GM19239 (cell line): ENCODE measurements around a stretch of chr2.

GRCh38 chr2:64252608-64253046, 108.4 kb upstream of the PELI1 start:
- RRBS = no CpG with 5 or more reads among the region's 9 CpGs

DNA sequence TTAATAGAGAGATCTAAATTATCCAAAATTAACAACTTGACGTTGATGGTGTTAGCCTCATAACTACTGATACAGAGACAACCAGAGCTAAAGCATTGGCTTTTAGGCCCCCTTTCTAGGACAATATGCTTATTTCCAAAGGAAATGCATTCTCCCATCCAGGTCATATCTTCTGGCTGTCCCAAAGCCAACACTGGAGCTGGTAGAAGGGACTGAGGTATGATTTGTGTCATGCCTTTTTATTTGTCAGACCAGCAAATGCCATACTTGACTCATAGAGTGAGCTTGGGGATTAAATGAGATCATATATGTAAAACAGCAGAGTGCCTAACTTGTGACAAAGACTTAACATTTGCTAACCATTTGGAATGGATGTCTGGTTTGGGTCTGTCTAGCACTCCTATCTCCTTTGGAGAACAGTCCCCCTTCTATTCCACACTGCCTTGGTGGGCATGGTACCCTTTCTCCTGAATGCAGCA, 128.6 kb upstream of the LGALSL start:
- RRBS = no CpG with 5 or more reads among the region's 1 CpG

DNA sequence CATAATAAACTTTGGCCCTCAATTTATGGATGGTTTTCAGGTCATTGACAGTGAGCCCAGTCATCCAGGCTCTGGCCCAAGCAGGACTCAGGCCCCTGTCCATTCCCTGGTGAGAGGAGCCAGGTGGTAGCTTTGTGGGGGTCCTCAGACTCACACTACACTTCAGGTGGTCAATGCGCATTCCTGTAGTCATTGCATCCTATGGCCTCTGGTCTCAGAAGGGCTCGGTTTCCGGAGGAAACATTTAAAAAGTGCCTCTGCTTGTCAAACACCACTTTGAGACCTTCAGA, 20.2 kb downstream of the LGALSL start:
- RRBS = no CpG with 5 or more reads among the region's 3 CpGs

DNA sequence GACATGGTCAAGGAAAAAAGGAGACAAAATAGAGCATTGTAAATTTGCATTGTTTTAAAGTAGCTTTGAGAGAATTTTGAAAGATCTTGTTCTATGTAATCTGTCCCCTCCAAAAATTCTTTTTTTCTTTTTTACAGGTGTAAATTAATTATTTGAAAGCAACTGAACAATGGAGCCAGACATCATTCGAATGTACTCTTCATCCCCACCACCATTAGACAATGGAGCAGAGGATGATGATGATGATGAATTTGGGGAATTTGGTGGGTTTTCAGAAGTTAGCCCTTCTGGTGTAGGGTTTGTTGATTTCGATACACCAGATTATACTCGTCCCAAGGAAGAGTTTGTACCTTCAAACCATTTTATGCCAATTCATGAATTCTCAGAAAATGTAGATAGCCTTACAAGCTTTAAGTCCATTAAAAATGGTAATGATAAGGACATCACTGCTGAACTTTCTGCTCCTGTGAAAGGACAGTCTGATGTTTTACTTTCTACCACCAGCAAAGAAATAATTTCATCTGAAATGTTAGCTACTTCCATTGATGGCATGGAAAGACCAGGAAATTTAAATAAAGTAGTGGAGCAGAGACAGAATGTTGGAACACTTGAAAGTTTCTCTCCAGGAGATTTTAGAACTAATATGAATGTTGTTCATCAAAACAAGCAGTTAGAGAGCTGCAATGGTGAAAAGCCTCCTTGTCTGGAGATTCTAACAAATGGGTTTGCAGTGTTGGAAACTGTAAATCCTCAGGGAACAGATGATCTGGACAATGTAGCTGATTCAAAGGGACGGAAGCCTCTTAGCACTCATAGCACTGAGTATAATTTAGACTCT, 27.4 kb downstream of the AFTPH start:
- RRBS = no CpG with 5 or more reads among the region's 4 CpGs

GRCh38 chr2:64607857-64608470, 45.7 kb downstream of the SERTAD2 start:
- RRBS = no CpG with 5 or more reads among the region's 15 CpGs

GRCh38 chr2:64627787-64628115, 26.0 kb downstream of the SERTAD2 start:
- RRBS = no CpG with 5 or more reads among the region's 5 CpGs

- RRBS = no CpG with 5 or more reads among the region's 9 CpGs
Measured at GRCh38 chr2:64628763-64629383, 24.8 kb downstream of the SERTAD2 start.

DNA sequence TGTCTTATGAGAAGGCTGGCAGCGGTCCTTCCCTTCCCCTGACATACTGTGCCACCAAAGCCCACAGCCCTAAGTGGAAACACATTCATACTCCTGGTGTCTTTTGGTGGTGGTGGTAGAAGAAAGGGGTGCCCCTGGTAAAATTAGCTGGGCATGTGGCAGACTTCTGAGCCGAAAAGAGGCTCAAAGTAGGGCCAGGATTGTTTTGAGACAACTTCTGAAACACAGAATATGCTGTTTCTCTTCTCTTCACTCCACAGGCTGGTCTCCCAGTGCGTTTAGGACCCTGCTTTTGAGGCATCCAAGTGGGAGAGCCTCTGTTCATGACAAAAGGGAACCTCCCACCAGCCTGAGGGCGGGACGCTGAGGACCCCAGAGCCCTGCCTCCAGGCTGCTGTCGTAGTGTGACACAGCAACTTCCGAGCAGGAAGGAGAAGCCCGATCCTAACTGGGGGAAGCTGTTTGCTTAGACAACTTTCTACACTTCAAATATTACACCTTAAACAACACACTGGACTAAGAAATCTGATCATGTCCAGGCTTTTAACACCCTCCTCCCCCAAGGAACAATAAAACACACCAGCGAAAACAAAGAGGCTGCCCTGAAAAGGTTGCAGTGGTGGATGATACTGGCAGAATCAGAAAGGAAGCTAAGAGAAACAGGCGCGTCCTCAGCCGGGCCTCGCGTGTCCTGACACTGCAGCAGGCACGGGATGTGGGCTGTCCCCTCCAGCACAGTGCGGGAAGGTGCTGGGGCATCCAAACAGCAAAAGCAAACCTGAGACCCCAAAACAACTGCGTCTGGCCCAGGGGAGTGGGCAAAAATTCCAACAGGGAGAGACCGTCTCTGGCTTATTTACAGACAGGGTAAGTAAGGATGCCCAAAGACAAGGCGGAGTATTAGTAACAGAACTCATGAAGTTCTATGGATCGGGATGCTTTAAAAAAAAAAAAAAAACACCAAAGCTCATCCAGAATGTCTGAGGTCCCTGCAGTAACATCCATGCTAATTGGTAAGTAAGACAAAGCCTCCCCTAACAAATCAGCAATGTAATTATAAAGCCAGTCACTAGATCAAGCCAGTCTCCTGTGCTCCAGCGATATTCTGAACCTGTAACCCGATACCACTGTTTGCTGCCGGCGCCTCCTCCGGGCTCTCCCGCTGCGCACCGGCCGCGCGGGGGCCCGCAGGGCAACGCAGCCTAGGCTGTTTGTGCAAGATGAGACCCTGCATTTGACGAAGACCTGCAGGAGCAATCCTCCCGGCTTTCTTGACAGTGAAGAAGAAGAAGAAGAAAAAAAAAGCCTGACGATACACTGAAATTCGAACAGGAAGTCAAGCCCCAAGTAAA, 9.1 kb downstream of the SERTAD2 start:
- RRBS = under 1% methylated on average over 8 of the region's 37 CpGs

DNA sequence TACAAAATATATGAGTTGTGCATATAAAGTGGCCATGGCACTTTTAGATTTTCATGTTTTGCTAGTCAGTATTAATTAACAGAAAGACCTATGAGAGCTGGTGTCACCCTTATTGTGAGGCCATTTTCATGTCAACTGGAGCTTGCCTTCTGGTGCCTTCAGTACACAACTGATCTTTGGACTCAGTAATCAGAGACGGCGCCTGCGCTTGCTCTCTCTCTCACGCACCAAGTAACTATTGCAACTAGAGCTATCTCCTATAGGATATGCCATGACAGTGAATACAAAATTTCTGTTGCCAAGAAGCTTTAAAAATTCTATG, 3.0 kb downstream of the SERTAD2 start:
- RRBS = no CpG with 5 or more reads among the region's 4 CpGs

GRCh38 chr2:64651536-64651936, 2.2 kb downstream of the SERTAD2 start:
- RRBS = no CpG with 5 or more reads among the region's 4 CpGs

- RRBS = no CpG with 5 or more reads among the region's 3 CpGs
Measured at GRCh38 chr2:64679644-64680136, 26.0 kb upstream of the SERTAD2 start.

GRCh38 chr2:64731594-64732143, 78.0 kb upstream of the SERTAD2 start:
- RRBS = no CpG with 5 or more reads among the region's 5 CpGs

DNA sequence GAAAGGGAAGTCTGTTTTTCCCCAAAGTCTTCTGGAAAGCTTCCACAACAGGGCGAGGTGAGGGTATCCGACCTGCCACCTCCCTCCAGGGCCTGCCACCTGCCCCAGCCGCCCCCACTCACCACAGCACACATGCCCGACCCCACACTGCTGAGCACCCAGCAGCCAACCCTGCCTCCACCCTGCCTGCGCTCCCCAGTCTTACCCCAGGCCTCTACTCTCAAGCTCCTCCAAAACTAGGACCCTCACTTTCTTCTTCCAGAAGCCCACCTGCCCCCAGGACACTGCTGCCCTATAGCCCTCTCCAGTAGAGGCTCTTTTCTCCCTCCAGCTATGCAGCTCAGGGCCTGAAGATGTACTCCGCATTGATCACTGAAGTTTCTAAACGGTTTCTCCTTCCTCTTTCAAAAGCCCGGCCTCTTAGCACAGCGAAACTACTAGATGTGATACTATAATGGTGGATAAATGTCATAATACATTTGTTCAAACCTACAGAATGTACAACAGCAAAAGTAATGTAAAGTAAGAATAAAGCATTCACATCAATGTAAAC, 128.8 kb upstream of the SLC1A4 start:
- RRBS = no CpG with 5 or more reads among the region's 9 CpGs

GRCh38 chr2:64866713-64867240, 122.4 kb upstream of the SLC1A4 start:
- RRBS = no CpG with 5 or more reads among the region's 12 CpGs

DNA sequence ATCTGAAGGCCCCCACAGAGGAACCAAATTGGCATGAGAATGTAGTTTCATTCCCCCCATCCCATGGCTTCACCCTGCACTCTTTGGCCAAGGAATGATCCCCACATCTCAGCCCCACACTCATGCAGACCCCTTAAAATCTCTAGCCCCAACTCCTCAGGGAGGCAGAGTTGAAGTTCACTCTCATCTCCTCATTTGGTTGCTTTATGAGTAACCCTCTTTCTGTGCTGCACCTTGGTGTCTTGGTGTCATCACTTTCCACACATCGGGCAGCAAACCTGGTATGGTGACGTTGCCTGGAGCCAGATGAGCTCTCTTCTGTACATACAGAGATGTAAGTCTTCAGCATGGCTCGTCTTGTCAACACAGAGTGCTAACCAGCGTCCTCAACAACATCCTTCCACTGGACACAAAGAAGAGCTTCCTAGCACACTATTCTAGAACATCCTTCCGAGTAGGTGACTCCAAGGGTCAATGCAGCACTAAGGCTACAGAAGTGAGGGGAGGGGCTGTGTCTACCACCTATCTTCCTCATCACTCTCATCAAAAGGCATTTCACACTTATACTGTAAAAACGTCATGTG, 108.3 kb upstream of the SLC1A4 start:
- RRBS = no CpG with 5 or more reads among the region's 6 CpGs

DNA sequence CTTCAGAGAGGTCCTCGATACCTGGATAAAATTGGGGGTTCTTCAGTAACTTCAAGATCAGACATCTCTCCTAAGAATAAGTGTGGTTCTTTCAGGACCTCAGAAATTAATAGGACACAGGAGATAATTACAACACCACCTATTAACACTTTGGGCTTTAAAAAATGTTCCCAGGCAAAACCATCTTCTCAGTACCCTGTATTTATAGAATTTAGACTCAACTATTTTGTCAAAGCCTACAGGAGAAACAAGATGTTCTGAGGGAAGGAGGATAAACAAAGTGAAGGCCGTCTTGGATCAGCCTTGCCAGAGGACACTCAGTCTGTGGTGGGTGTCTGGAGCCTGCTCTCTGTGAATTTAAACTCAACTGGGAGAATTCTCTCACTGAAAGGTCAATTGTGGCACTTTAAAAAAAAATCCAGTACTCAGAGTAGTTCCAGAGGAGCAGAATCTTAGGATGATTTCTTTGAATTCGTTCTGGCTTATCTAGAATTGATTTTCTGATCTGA, 28.4 kb upstream of the SLC1A4 start:
- RRBS = no CpG with 5 or more reads among the region's 3 CpGs

DNA sequence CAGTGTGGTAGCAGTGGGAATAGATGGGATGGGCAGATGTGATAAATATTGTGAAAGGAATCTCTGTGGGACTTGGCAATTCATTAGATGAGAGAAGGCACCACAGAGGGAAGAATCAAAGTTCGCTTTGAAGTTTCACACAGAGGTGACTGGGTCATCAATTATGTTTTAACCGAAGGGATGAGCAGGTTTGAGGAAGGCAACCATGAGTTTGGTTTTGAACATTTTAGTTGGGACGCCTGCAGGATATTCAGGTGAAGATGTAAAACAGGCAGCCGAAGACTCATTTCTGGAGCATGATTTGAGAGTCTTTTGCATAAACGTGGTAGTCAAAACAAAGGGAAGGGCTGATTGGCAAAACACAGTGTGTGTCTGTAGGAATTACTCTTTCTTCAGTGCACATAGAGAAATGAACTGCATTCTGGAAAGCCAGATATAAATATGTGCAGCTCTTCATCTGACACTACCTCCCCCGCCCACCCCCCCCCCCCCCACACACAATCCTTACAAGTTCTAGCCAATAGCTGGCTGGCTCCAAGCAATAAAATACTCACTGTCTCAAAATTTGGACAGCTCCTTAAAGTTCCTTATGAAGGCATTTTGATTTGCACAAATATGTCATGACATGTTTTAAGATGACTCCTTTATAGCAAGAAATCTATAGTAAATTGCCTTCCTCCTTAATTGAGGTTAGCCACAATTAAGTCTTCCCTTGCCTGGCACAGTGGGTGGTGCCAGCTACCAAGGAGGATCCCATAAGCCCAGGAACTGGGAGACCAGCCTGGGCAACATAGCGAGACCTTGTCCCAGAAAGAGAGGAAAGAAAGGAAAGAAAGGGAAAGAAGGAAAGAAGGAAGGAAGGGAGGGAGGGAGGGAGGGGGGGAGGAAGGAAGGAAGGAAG, 1.8 kb upstream of the SLC1A4 start:
- RRBS = no CpG with 5 or more reads among the region's 7 CpGs

GRCh38 chr2:65090357-65090836, 34.2 kb downstream of the CEP68 start:
- RRBS = no CpG with 5 or more reads among the region's 4 CpGs